Neural progenitor cell (in vitro differentiated cells): Measurements from ENCODE around the gene POPDC3.

- RAMPAGE, long total RNA = no peak
These were observed 188.0 kb upstream of the MCHR2 start for GRCh38 chr6:100182044-100182483.

- RAMPAGE, long total RNA = no peak
These were observed 234.6 kb upstream of the MCHR2 start for GRCh38 chr6:100228399-100229332.

DNA sequence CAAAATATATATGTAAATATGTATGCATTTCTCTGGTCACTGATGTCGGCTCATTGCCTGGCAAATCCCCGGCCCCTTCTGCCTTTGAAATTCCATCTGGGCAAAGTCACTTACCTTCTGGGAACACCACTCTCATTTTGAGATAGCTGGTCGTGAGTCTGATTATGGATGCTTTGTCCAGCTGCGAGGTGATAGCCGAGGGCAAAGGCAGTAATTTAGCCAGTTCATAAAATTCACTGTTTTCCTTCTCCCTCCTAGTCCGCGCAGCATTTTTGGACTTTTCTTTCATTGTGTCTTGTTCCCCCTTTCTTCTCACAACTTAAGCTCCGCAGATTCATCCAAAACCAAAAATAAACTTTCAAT, 1.6 kb downstream of the SIM1 start:
- RAMPAGE, long total RNA = no peak

- RAMPAGE, long total RNA = no peak
These were observed 22.8 kb upstream of the SIM1 start for GRCh38 chr6:100487602-100487881.

DNA sequence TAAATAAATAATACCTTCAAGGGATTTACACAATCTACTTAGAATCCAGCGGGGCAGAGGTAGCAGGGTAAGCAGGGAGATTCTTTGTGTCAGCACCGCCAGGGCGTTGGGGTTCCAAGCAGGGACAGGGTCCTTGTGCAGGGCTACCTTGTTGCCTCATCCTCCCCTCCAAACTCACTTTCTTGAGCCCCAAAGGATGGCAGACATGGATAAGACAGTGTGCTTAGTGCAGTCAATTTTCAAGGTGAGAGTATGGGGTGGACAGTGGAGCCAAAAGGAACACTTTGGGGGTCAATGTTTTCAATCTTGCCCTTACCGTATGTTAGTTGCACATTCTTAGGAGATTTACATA, 23.2 kb upstream of the SIM1 start:
- RAMPAGE, long total RNA = no peak

DNA sequence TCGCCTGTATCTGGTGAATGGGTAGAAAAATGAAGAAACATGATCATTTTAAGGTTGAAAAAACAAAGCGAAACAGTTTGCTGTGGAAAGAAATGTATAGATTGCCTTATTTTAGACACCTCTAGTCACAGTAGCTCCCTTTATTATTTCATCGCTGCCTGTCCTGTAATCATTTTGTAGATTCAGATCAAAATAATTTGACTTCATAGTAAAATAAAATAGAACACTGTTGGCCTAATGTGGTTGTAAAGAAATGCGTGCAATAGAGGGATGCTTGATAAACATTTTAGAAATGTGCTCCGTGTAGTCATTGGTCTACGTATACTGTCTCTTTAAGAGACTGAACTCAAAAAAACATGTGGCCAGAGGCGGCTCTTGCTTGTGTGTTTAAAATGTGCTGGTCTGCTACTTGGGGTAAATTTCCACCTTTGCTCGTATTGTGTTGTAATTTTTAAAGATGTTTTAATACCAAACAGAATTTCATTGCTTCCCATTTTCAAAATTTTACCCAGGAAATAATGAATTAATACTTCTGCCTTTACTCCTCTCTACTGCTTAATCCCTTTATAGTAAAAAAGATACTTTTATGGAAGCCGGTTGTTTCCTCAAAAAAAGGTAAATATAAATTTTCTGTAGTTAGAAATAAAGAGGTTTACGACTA, 1.8 kb downstream of the LIN28B start:
- RAMPAGE, long total RNA = no peak

DNA sequence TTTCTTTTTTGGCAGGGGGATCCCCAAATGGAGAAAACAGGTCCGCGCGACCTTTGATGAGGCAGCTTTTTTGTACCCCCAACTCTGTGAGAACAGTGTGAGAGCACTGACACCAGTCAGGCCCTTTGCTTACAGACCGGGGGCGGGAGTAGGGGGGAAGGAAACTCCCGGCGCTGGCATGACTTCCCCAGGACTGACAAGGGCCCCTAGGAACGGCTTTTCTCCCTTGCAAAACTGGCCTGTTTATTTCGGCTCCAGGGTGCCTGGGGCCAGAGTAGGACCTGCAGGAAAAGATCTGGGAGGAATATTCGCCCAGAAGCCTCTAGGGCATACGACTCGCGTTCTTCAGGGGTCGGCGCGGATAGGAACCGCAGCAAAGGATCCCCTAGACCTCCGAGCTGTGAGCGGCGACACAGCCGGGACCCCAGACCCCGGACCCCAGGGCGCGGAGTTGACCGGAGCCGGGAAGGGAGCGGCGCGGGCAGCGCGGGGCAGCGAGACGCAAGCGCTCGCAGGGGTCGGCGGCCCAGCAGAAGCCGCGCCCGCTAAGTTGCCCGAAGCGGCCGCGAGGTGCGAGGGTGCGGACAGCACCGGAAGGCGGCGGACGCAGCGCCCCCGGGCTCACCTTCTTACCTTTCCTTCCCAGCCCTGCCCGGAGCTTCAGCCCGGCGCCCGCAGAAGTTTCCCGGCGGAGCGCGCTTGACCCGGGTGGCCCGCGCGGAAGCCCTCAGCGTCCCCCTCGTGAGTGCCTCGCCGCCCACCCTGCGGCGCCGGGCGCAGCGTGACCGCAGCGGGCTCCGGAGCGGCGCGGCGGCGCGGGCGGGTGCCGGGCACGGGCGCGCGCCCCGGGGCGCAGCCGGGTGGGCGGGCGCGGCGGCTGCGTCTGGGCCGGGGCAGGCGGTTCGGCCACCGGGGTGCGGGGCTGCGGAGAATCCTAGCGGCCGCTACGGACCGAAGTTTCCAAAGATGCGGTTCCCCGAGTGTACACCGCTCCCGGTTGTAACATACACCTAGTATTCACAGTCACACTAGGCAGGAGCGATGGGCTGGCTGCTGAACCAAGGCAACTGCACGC, at the start of gene POPDC3:
POPDC3 (minus strand) TSS at position 815 of the 1,075 bp plus-strand sequence.
- RAMPAGE, long total RNA = no peak

GRCh38 chr6:105454123-105454607, 51.3 kb upstream of the PREP start:
- RAMPAGE, long total RNA = no peak

DNA sequence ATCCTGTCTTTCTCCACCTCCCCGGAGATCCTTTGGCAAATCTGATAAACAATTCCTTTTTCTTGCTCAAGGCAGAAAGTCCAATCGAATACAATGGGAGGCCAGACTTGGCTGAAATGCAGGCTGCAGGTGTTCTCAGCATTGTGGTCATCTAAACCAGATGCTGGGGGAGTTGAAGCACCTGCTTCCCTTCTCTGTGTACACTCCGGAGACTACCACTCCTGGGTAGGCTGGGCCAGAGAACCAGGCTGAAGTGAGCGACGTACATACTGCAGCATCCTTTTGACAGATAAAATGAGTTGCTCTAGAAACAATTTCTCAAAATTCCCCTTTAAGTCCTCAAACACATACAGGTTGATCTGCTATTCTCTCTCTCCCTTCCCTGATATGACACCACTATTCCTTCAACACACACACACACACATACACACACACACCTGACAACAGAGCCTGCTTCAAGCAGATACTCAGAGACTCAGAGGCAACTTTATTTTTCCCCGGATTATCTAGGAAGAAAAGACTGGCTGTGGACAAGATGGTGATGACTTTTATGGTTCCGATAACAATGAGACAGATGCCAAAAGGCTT, 82.7 kb upstream of the PREP start:
- RAMPAGE, long total RNA = no peak

DNA sequence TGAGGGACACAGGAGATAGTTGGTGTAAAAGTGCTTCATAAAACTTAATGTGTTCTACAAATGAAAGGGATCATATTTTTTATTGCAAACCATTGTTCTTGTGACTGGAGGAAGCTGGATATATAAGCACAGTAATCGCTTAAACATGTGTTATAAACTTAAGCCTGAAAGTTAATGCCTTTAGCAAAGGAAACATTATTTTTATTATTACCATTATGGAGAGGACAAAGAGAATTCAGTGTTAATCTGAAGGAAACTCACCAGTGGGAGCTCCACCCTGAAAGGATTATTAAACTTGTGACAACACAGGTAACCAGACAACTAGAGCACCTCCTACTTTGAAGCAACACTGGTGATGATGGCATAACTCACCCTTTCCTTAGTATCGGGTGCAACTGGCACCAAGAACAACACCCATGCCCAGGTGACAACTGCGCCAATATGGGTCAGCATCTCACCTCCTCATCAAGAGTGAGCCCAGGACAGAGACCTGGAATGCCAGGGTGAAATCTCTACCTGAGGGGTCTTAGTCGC, 288.7 kb upstream of the PRDM1 start:
- RAMPAGE, long total RNA = no peak

DNA sequence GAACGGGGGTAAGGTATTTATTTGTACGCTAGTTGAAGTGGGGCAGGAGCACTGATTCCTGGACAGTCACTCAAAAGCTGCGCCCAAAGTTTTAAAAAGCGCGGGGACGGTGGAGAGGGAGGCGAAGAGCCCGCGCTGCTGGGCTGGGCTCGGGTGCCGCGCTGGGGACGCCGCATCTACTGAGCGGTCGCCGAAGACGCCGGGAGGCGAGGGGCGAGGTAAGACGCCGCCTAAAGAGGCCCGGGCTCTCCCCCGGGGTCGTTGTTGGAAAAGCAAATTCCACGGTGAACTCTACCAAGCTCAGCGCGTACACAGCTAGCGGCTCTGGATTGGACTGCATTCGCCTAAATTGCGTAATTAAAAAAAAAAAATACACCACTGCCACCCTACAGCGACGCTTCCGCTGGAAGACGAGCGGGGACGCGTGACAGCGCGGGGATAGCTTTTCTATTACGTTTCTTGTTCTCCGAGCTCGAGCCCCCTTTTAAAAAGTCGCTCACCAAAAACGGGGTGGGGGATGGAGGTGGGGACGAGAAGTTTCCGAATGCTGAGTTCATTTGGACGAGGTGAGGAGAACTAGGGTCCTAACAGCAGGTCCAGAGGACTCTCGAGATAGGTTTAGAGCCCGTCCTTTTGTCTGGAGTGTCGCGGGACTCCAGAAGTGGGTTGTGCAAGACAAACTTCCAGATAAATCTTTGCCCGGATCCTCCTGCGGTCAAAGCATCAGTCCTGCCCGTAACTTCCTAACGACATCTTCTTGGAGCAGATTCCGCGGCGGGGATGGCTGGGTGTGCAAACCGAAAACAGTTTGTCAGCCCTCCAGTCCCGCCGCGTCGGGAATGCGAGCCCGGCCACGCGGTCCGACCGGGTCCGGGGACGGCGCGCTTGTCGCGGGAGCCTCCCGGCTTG, 91.9 kb upstream of the PRDM1 start:
- RAMPAGE, long total RNA = no peak

DNA sequence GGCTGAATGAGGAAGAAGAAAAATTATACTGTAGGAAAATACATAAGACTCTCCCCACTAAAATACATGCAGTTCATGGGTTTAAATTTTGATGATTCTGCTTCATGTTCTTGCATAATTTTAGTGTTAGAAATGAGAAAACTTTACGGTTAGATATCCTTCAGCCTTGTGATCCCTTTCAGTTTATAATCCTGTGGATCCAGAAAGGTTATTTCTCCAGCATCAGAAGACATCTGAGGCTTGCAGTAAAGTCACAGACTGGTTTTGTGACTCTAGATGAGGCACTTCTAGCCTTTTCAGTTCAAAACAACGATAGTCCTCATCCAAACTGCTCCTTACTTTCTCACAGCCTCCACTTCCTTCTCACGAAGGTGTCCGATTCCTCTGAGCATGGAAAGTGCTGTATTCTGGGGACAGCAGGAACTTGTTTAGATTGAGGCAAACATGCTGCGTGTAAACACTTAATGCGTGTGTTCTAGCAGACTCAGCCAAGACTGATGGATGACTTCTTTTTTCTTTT, 80.3 kb upstream of the PRDM1 start:
- RAMPAGE, long total RNA = no peak

- RAMPAGE, long total RNA = no peak
These were observed 1.6 kb upstream of the PRDM1 start for GRCh38 chr6:106084413-106085008.

- RAMPAGE, long total RNA = no peak
These were observed 14.7 kb downstream of the PRDM1 start for GRCh38 chr6:106100822-106101221.

DNA sequence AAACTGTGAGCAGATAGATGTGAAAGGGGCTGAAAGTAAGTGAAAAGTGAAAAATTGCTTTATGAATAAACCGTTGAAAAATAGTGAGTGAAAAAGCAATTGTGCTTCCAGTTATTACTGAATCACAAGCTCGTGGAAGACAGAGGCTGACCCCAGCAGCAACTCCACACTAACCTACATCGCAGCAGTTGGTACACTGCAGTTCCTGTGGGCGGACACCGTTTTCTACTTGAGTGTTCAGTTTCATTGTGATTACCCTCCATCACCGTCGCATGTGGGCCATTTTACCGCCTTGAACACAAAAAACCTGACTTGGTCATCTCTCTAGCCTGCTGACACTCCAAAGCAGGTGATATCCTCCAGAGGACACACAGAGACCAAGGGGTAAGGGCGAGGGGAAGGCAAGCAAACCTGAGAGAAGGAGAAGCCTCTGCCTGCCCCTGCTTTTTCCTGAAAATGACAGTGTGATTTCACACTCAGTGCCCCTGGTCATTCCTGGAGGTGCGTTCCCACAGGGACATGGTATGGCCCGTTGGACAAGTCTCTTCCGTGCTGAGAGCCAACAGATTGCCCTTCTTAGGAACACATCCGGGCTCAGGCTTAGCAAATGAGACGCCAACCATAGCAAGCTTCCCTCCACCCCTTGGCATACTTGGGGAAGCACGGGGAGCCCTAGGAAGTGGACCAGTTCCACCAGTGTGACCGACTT, 28.5 kb downstream of the PRDM1 start:
- RAMPAGE, long total RNA = no peak

DNA sequence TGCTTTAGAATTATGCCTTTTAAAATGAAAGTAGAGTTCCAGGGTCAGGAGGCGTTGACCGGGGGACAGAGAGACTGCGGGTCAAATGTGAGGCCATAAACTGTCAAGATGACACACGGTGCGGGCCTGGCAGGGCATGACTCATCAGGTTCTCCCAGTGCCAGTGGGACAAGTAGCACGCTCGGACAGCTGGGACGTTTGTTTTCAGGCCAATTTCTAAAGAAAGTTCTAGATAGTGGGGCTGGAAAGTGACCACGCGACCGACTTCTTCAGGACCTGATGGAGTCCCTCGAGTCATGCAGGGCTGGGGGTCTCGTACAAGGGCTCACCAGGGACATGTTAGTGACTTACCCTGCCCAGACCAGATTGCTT, 49.1 kb downstream of the PRDM1 start:
- RAMPAGE, long total RNA = no peak

- RAMPAGE, long total RNA = no peak
These were observed 53.0 kb downstream of the ATG5 start for GRCh38 chr6:106272453-106272985.

DNA sequence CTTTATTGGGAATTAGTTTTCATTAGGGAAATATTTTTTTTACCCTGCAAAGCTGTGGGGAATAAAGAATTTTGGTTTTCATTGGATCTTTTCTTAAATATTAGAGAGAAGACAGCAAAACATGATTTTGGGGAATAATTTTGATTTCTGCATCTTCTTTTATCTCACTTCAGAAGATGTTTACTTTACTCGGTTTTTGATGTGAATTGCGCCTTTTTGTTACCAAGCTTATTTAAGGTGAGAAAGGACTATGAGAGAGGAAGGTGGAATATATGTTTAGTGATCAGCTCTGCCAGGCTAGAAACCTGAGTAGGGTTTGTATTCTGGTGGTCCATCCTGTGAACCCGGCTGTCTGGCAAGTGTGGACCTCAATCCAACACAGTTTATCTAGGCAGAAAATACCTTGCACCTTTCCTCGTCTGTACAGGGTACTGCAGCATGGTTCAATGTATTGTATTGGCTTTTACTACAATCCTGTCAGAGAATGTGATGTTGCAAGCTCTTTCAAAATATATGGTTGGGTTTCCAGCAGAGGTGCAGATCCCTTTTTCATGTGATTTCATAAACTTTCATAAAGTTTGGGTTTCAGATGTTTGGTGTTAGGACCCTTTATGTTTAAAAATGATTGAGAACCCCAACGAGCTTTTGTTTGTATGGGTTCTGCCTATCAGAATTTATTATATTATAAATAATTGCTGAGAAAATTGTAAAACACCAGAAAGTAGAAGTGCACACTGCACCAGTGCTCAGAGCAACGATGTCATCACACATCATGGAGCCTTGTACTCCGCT, 106.8 kb downstream of the RTN4IP1 start:
- RAMPAGE, long total RNA = no peak

DNA sequence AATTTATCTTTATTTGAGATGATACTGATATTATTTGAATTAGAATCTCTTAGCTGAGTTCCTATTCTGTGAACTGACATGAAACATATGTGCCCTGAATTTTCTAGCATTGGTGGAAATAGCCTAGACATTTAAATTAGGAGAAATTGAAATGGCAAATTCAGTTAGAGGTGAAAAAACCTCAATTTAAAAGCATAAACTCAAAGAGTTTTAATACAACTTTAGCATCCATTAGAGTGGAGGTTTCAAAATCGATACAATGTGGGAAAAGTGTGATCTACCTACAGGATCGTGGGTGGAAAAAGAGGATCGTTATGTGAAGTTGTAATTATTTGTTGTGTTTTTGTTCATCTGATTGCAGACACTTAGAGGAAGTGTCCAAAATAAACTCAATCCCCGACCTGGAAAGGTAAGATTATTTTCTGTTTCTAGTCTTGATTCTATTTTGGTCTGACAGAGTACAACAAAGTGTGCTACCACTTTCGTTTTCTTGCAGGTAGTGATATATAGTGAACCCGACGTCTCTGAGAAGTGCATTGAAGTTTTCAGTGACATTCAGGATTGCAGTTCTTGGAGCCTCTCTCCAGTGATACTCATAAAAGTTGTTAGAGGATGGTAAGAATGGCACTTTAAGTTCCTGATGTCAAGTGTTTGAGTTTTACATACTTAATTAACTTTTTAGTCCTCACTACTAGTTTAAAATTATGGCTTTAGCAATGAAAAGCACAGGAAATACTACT, 104.4 kb downstream of the RTN4IP1 start:
- RAMPAGE, long total RNA = no peak

DNA sequence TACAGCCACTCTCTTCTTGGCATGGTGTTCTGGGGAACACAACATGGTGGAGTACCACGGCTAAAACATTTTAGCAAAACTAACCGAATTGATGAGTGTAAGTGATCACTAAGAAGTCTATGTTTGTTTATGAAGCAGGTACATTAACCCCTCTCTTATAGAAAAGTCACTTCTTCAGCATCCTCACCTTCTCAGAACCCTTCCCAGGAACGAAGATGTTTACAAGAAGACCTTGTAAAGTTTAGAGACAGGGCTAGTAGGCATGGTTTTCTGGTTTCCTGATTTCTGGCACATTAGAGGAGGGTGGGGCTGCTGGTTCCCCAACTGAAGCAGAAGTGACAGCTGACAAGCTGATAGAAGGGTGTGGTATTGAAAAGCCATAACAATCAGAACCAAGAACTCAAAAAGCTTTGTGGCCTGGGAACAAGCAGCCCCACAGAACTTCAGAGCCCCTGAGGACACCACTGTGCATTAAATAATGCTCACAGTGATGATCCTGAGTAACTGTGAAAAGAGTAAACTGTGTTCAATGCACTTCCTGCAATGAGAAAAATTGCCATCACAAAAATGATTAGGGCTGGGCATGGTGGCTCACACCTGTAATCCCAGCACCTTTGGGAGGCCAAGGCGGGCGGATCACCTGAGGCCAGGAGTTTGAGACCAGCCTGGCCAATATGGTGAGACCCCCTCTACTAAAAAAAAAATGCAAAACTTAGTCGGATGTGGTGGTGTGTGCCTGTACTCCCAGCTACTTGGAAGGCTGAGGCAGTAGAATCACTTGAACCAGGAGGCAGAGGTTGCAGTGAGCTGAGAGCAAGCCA, 91.1 kb downstream of the RTN4IP1 start:
- RAMPAGE, long total RNA = no peak